Sciatic nerve (tissue), 1 donor: ENCODE data around the gene PTGS1.

- PRO-cap = no peak
These were observed 39.0 kb upstream of the DAB2IP start for GRCh38 chr9:121612318-121612920.

- PRO-cap = no peak
These were observed 38.3 kb upstream of the DAB2IP start for GRCh38 chr9:121613036-121613596.

DNA sequence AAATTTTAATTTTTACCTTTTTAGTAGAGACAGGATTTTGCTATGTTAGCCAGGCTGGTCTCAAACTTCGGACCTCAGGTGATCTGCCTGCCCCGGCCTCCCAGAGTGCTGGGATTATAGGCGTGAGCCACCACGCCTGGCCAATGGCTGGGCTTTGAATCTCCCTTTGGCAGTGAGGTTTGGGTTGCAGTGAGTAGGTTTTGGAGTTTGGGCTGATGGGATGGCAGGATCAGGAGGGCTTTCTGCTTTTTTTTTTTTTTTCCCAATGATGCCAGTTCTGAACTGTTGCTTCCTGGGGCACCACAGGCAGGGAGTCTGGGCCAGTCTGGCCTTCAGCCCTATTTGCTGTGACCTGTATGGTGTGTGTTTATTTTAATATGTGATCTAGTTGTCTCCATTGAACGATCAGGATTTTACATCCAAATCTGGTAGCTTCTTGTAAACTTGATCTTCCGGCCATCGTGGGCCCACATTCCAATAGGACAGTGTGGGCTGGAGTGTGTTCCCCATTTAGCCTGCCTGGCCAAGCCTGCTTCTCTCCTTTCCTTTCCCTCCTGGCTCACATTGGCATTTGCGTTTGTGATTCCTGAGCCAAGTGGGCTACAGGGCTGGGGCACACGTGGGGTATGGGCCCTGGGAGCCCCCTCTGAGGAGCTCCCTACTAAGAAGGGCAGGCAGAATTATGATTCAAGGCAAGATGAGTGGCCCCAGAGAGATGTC, 25.9 kb upstream of the DAB2IP start:
- PRO-cap = no peak

GRCh38 chr9:121650189-121651158, 960 bp upstream of the DAB2IP start:
- PRO-cap = no peak

DNA sequence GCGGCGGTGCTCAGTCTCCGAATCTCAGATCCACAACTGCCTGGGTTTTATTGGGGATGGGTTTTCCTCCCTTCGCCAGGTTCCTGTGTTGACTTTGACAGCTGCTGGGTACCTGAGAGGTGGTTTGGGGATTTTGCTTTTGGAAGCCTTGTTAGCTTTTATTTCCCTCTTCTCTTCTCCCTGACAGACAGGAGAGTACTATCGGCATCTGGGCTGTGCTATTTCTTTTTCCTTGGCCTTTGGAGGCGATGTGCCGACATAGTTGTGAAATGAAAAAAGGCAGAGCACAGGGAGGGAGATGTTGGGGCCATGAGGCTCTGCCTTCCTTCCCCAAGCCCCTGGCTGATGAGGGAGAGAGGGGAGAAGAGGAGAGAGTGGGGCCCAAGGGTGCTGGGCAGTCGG, 7.4 kb downstream of the DAB2IP start:
- PRO-cap = no peak

DNA sequence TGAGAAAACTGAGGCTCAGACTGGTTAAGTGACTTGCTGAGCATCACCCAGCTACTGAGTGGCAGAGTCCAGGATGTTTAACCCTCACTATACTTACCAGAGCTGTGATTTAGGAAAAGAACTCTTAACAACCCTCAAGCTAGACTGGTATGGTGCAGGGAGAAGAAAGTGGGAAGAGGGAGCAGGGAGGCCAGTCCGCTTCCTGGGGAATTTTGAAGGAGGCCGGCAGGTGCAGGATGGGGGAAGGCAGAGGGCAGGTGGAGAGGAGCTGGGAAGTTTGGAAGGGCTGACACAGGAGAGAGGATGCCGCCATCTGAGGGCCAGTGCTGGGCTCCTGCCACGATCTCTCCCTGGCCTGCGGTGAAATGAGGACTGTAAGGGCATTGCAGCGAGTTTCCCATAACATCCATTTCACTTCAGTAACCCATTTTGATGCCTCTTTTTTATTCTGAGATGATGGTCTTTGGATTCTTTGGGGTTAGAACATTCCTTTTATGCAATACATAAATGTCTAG, 8.9 kb downstream of the DAB2IP start:
- PRO-cap = no peak

GRCh38 chr9:121731835-121732869, 80.7 kb downstream of the DAB2IP start:
- PRO-cap = no peak

DNA sequence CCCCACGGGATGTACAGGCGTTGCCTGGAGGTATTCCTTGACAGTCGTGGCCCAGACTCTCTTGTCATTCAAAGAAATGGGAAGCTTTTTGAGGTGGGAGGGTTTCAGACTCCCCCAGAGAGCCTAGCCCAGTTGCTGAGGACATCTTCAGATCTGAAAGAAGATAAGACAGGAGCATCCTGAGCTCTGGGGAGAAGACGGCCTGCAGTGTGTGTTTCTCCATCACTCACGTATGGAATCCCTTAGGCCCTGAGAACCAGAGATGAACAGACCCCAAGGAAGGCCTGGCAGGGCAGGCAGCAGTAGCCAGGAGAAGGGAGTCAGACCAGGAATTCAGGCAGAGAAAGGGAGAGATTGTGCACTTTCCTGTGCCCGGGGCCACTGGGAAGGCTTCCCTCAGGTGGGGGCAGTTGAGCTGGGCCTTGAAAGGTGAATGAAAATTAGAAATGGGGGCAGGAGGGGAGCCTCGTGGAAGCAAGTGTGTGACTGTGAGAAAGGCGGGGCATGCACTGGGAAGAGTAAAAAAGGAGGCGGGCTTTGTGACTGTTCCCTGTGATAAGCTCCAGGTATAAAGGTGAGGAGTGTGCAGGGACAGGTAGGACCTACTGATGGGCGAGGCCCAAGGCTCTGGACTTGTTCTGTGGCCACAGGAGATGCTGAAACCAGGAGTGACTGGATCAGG, 82.0 kb downstream of the DAB2IP start:
- PRO-cap = no peak

DNA sequence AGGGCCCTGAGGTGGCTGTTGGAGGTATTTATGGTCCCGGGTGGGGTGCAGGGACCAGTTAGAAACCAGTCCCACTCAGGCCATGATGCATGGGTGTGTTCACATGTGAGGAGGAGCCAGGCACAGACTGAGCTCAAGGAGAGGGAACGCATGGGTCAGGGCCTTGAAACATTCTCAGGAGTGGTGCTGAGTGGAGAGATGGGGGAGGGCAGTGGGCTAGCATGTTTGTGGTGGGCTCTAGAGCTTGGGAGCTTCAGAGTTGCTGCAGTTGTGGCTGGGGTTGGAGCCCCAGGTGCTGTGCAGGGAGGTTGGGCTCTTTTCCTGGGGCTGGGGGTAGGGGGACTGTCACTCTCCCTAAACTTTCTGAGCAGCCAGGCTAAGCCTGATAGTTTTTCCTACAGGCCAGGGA, 95.4 kb downstream of the DAB2IP start:
- PRO-cap = no peak

GRCh38 chr9:121748440-121749475, 97.3 kb downstream of the DAB2IP start:
- PRO-cap = no peak

- PRO-cap = no peak
These were observed 112.0 kb downstream of the DAB2IP start for GRCh38 chr9:121763465-121763893.

DNA sequence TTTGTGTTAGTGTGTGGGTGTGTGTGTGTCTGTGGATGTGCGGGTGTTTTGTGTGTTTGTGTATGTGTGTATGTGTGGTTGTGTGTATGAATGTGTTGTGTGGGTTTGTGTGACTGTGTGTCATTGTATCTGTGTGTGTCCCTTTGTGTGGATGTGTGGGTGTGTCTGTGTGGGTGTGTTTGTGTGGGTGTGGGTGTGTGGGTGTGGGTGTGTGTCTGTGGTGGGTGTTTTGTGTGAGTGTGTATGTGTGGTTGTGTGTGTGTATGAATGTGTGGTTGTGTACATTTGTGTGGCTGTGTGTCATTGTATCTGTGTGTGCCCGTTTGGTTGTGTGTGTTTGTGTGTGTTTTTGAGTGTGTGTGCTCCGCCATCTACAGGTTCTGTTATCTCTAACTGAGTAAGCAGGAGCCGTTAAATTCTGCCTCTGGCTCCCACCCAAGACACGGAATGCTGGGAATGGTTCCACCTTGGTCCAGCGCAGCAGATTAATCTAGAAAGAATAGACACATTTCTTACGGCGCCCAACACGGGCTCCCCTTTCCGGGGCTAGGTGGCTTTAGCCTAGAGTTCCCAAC, 197.3 kb downstream of the TTLL11 start:
- PRO-cap = no peak

GRCh38 chr9:121913992-121914668, 179.0 kb downstream of the TTLL11 start:
- PRO-cap = no peak

DNA sequence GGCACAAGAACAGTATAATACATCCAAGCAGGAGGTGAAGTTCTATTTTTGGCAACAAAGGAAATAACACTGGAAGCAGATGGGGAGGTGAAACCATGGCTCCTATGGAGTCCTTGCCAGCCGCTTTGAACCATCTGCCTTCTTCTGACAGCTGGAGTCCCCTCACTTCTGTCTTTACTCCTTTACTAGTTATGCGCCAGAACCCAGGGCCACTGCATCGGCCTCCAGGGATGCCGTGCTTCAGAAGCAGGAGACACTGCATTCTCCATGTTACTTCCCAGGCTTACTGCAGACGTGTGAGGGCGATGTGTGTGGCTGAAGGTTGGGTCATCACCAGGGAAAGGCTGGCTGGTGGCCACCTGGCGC, 77.8 kb downstream of the TTLL11 start:
- PRO-cap = no peak

DNA sequence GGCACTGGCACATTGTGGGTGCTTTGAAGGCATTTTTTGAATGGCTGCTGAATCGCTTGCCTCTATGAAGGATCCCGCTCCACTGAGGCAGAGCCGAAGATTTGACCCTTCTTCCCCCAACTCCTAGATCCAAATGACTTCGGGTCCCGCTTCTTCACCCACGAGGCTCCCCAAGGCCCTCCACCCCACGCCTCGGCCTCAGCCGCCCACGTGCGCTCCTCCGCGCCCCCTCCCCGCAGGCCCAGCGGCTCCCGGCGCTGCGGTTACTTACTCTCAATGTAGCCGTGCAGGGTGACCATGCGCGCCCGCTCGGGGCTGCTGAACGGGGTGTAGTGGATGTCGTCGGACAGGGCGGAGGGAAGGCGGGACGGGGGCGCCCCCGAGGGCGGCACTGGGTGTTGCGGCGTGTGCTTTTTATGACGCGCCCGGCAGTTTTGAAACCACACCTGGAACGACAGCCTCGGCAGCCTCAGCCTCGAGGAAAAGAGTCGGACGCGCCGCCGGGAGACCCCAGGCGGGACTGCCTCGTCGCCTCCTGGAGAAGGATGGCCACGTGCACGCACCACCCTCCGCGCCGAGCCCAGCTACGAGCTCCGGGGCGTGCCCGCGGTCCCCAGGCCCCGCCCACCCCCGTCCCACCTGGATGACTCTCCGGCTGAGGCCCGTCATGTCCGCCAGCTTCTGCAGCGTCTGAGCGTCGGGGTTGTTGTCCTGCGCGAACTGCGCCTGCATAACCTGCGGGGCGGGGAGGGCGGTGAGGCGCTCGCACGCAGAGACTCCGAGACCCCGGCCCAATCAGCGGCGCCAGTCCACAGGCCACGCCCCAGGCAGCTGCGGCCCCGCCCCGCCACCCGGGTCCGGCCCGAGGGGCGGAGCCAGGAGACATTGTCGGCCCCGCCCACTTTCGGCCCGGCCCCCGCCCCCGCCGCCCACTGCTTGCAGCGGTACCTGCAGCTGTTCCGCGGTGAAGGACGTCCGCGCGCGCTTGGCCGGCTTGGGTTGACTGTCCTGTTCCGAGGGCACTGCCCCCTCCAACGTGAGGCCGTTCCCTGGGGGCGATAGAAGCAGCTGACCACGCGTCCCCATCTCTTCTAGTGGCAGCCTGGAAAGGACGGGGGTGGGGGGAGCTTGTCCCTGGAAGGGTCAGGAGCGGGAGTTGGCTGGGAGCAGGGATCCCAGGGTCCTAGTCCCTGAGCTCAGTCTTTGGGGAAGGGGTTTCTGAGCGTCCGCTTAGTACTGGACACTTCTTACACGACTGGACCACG, 15.0 kb downstream of the LHX6 start:
- PRO-cap = no peak

DNA sequence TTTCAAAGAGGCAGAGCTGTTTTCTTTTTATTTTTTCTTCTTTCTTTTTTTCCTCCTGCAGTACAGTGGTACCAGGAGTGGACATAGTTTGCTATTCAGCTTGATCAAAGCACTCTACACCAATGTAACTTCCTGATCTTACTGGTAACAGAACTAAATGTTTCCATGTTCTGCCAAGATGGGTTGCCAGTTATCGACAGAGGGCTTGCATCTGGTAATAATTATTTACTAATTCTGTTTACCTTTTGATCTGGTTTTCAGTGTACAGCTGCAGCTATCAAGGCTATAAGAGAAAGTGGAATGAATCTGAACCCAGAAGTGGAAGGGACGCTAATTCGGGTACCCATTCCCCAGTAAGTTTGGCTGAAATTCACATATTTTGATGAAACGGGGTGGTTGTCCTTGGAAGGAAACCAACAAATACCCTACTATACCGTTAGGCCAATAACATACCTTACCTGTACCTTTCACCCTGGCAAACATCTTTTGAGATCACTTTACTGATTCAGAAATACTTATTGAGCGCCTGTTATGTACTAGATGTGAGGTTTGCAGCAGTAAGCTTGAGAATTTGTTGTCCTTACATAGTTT, 26.9 kb downstream of the MRRF start:
- PRO-cap = no peak

GRCh38 chr9:122370658-122371843, at the start of gene PTGS1:
TSS of gene PTGS1 (plus strand) at chr9:122371024.
- PRO-cap = bidirectional peak, plus-strand start at chr9:122371054, minus-strand start at chr9:122370876; unidirectional peak, minus-strand start at chr9:122371242

DNA sequence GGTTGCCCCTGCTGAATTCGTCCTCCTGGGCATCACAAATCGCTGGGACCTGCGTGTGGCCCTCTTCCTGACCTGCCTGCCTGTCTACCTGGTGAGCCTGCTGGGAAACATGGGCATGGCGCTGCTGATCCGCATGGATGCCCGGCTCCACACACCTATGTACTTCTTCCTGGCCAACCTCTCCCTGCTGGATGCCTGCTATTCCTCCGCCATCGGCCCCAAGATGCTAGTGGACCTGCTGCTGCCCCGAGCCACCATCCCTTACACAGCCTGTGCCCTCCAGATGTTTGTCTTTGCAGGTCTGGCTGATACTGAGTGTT, 189 bp downstream of the OR5C1 start:
- PRO-cap = no peak

- PRO-cap = no peak
These were observed 19.0 kb upstream of the PDCL start for GRCh38 chr9:122847069-122848024.

DNA sequence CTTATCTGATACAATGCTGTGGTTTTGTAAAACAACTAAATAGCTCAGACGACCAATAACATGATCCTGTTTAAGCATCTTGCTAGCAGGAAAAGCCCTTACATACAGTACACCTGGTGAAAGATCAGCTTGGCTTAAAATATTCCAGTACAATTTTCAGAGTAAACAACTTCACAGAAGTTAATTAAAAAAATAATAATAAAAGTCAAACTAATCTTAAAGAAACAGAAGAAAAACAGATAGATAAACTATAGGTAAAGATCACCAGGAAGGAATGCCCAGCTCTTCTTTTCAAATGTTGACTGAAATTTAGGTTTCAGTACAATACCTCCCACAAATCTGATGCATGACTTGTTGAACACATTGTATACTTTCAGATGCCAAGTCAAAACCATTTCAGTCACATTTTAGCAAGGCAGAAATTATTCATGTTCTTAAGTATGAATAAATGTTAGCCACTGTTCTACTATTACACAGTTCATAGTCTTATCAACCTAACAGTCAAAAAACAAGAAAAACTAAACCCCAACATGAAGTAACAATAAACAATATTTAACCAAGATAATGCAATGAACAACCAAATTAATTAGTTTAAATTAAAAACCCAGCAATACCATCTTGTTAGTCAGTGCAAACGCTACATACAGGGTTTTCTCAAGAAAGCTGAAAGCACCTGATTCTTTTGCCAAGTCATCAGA, 19.8 kb upstream of the PDCL start:
- PRO-cap = no peak